Heart (tissue), 3 donors: ENCODE measurements around a stretch of chr15.

GRCh38 chr15:63234282-63234868, 43.0 kb upstream of the APH1B start:
- RAMPAGE, long total RNA, 2 experiments: no peak in any of the 2 experiments

DNA sequence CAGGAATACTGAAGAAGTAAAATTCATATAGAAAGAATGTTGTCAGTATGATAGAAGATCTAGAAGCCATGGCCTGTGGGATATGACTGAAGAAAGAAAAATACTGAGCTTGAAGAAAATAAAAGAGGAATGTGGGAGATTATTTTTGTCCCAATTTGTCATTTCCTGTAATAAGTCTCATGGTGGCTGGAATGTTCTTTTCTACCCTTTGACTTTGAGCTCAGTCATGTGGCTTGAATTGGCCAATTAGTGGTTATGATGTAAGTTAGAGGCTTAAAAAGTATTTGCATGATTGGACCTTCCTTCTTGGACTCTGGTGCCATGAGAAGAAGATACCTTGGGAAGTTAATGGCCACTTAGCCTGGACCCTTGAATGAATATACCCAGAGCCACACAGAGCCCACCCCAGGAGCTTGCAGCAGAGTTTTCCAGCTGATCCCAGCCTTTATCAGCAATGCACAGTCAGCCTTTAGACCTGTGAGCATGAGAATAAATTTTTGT, 14.2 kb downstream of the APH1B start:
- RAMPAGE, long total RNA, 2 experiments: no peak in any of the 2 experiments

DNA sequence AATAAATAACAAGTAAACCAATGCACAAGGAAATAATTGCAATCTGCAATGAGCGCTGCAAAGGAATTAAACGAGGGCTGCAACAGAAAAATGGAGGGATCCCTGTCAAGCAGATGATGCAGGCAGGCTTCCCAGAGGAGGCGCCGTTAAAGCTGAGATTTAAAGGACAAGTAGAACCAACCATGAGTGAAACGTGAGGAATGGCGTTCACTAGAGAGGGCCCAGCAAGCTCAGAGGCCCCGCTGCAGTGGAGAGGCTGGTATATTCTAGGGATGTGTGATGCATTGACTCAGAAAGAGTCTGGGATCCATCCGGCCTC, 28.6 kb downstream of the CA12 start:
- RAMPAGE, long total RNA, 2 experiments: no peak in any of the 2 experiments

- RAMPAGE, long total RNA, 2 experiments: no peak in any of the 2 experiments
Observed at GRCh38 chr15:63375048-63375555, 6.5 kb downstream of the CA12 start.

GRCh38 chr15:63476138-63476791, 28.1 kb upstream of the USP3 start:
- RAMPAGE, long total RNA, 2 experiments: no peak in any of the 2 experiments

GRCh38 chr15:63506181-63506943, 2.0 kb downstream of the USP3 start:
- RAMPAGE, long total RNA, 2 experiments: no peak in any of the 2 experiments

DNA sequence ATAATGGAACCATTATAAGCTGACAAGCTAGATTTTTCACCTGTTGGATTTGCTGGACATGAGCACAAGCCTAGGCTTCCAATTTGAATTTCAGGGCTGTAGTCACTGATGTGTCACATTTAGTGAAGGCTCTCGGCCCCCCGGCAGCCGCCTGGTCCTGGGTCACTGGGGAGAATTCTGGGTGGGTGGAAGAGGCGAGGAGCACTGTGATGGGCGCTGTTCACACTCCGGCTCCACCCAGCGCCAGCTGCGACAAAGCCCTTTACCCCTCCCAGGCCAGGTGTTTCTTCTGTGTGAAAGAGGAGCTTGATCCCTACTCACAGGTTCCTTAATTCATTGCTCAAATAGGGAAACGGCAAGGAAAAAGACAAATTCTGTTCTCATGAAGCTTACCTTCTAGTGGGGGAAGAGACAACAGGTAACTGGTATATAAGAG, 4.7 kb downstream of the FBXL22 start:
- RAMPAGE, long total RNA, 2 experiments: no peak in any of the 2 experiments

- RAMPAGE, long total RNA, 2 experiments: no peak in any of the 2 experiments
Observed at GRCh38 chr15:63818074-63818542, 15.6 kb downstream of the HERC1 start.

DNA sequence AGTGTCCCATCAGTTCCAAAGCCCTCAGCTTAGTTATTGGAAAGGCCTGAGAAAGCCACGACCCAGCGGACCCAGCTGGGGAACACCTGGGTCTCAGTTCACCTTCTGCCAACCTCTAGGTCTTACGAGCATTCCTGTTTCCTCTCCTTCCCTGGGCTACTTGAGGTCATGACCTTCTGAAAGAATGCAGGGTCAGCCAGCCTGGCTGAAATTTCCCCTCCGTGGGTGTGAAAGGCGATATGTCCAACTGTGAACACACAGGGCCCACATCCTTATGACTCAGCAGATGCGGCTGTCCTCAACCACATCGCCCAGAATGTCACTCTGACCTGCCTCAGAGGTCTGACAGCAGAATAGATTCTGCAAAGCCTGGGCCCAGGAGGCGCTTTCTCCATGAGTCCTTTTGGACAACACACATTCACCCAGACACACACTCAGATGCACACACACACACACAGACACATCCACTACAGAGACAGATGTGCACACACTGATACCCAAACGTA, 63.0 kb upstream of the HERC1 start:
- RAMPAGE, long total RNA, 2 experiments: no peak in any of the 2 experiments

- RAMPAGE, long total RNA, 2 experiments: no peak in any of the 2 experiments
Observed at GRCh38 chr15:63927982-63929094, 94.6 kb upstream of the HERC1 start.

DNA sequence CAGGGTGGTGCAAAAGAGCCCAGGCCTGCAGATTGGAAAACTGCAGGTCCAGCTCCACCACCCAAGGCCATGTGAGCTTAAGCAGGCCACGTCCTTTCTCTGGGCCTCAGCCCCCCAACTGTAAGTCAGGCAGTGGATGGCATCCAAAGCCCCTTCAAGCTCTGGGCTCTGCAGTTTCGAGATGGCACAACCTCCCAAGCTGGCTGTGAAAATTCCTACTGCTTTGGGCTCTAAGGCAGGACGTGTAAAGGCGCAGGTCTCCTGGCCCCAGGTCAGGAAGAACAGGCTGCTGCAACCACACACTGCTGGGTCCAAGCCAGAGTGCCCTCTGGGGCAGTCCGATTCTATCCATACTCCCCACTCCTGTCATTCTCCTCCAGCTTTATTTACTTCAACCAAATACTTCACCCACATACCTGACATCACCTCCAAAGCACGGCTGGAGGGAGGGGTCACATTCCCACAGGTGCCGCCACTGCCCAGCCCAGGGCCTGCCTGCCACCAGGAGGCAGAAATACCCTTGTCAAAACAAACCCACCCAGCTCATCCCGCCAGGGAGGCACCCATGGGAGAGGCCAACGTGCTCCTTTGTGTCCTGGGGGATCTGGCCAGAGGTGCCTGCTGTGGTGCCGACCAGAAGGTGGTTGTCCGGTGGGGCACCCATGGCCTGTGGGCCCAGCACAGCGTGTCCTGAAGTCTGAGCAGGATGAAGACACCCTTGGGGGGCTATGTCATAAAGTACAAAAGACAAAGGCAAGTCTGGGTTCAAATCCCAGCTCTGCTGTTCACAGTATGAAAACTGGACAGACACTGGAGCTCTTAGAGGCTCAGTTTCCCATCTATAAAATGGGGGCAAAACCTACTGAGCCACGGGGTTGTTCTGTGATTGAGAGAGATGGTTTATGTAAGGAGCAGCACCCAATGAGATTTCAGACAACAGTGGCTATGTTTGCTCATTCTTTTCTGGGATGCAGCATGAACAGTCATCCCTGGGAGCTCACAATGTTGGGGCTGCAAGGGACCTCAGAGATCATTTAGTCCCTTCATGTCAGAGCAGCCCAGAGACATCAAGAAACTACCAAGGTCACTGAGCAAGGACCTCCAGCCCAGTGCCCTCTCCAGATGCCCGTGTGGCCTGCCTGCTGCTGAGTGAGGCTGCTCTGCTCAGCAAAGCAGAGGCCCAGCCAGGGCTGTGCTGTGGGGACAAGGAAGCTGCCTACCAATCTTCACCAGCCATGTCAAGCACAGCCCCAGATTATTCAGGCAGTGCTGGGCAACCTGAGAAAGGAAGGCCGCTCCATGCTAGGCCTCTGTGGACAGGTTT, 100.2 kb downstream of the DAPK2 start:
- RAMPAGE, long total RNA, 2 experiments: no peak in any of the 2 experiments

GRCh38 chr15:63971288-63971951, 74.9 kb downstream of the DAPK2 start:
- RAMPAGE, long total RNA, 2 experiments: no peak in any of the 2 experiments

GRCh38 chr15:64022990-64023685, 23.1 kb downstream of the DAPK2 start:
- RAMPAGE, long total RNA, 2 experiments: no peak in any of the 2 experiments

DNA sequence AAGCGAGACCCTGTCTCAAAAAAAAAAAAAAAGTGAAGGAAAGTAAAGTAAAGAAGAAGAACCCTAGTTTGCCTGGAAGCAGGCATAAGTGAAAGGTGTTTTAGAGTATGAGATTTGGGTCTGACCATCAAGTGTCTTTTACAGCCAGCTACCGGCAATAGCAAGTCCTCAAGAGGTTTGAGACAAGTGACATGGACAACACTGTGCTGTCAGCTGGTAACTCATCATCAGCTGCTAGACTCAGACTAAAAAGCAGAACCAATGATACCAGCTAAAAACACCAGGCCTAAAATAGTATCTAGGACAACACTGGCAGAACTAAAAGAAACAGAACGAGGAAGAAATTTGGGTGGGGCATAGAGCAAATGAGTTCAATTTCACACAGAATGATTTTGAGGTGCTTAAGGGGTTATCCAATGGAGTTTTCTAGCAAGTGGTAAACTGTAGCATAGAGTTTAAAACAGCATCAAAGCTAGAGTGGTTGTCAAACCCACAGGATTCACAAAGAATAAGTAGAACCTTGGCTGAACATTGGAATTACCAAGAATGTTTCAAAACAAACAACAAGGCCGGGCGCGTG, 4.1 kb downstream of the CIAO2A start:
- RAMPAGE, long total RNA, 2 experiments: no peak in any of the 2 experiments

GRCh38 chr15:64167148-64167777, 4.4 kb upstream of the PPIB start:
- RAMPAGE, long total RNA, 2 experiments: no peak in any of the 2 experiments

DNA sequence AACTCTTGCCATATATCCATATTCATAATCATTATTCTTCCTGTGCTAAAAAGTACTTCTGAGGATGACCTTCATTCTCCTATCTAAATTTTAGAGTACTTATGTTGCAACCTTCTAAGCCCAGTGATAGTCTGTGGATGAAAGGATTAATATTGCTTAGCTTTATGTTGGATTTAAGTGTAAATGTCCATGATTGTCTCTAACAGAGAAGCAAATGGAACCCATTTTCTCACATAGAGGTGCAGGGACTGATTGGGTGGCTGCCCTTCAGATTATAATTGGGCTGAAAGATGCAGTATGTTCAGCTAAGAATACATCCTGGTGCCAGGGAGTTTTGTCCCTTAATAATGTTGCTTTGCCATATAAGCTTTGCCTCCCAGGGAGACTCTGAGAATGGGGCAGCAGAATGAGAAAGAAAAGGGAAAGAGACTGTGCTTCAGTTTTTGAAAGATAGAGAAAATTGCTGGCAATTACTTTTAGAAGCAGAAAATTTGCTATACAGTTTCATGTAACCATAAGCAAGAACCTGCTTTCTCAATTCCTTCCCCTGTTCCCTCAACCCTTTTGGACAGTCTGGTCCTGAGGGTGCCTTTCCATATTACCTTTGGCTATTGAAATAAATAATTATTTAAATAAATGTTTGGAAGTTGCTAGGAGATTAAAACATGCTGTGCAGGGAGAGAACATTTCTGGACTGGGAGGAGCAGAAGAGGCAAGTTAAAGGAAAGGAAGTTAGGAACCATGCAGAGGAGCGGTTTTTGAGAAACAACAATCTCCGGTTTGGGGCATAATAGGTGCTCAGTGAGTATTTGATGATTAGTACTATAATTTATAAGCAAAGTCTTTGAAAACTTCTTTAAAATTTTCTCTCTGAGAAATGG, 41.5 kb downstream of the ZNF609 start:
- RAMPAGE, long total RNA, 2 experiments: no peak in any of the 2 experiments

- RAMPAGE, long total RNA, 2 experiments: no peak in any of the 2 experiments
Observed at GRCh38 chr15:64762991-64763448, 12.4 kb downstream of the RBPMS2 start.

DNA sequence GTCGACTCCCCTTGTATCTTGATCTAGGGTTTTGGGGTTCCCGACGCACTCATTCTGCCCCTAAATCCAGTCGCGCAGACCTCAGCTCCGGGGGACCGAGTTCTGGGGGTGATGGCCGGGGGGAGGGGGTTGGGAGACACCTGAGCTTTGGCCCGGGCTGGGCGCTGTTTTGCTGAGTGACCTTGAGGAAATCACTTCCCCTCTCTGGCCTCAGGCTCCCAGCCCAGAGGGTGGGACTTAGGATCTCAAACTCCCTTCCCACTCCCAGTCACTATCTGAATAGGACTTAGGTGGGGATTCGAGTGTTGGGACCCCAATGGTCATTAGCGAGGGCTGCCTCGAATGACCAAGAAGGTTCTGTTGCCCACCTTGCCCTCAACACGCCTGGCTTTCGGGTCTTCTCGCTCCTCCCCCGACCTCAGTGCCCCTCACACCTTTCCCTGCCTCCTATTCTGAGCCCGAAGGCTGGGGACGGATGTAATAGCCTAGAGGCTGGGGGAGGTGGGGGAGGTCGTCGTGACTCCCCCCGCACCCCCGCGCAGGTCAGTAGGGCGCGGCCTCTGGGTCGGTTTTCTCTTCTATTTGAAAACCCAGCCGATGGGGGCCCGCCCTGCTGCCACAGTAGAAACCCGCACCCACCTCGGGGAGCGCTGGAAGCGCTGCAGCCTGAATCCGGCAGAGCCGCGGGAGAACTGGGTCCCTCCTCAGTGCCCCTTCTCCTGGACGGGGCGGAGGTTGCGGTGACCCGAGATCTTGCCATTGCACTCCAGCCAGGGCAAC, 857 bp upstream of the RBPMS2 start:
- RAMPAGE, long total RNA, 2 experiments: no peak in any of the 2 experiments

- RAMPAGE, long total RNA, 2 experiments: no peak in any of the 2 experiments
Observed at GRCh38 chr15:64836187-64836741, 5.5 kb upstream of the PLEKHO2 start.

DNA sequence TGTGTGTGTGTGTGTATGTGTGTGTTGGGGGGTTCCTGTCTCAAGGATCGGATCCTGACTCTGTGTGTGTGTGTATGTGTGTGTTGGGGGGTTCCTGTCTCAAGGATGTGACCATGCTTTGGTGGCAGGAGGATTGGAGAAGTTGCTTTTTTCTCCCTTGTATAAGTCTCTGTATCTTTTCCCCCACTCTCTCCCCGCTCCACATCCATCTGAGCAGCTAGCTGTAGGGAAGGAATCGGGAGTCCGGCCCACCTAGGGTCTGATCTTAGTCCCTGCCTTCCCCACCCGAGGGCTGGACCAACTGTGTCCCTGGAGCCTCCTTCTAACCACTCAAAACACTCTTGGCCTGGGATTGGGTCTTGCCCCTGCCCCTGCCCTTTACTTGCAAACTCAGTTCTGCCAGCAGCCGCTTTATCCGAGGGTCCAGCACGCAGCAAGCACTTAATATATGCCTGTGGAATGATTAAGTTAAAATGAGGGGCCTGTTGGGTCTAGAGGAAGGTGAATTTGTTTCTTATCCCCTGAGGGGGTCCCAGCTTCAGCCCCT, 793 bp downstream of the PLEKHO2 start:
- RAMPAGE, long total RNA, 2 experiments: no peak in any of the 2 experiments